SEM (cell line): Measurements from ENCODE around the genes H2BC6, H3C6, H1-3 and H2AC12.

DNA sequence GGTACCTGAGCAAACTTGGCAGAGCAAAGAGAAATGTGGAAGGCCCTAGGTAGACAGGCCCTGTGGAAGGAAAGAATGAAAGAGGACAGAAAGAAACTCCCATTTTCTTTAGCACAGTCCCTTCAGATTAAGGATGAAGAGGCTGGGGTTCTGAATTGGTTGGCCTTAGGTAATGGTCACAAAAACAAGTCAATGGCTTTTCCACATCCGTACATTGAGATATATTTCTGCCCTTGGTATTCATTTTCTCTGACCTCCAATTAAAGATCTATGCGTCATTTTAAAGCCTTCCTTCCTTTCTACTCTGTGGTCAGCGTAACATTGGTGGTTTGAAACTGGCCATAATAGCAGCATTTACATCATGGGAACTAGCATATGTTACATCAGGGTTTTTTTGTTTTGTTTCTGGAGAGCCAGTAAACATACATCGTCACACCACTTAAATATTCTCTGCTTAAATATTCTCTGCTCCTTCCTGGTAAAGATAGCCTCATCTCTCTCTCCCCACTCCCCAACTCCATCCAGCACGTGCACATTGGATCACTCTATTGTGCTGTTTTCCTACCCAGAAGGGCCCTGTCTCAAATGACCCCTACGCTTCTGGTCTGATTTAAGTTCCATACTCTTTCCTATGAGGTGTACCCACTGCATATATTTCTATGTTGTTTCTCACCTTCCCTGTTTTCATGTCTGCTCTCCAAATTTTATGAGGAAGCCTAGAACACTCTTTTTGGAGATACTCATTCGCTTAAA is 15.4 kb upstream of the H1-4 start:
- PRO-cap = no peak

- PRO-cap = bidirectional peak, plus-strand start at chr6:26183762, minus-strand start at chr6:26183587; unidirectional peak, plus-strand start at chr6:26183994
Observed at GRCh38 chr6:26183525-26184410, at the start of gene H2BC6. Gene H2BC6, plus strand, starts transcription at chr6:26183761.

DNA sequence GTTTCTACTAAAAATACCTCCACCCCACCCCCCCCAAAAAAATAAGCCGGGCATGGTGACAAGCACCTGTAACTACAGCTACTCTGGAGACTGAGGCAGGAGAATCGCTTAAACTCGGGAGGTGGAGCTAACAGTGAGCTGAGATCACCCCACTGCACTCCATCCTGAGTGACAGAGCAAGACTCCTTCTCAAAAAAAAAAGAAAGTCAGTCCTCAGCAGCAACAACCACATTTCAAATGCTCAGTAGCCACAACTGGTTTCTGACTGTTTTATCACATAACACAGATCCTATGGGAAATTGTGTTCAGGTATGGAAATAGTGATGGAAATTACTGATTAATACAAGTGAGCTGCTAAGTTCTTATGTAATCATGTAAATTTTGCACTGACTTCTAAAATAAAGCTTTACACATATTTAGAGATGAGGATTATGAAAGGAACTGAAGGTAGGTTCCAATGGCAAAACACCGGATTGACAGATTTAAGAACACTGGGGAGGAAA is 2.3 kb upstream of the H3C6 start:
- PRO-cap = bidirectional peak, plus-strand start at position 209 of the sequence, minus-strand start at position 106 of the sequence

GRCh38 chr6:26224779-26225556 is at the start of gene H3C6:
Gene H3C6, plus strand, starts transcription at chr6:26225135.
- PRO-cap = unidirectional peak, plus-strand start at chr6:26225136

DNA sequence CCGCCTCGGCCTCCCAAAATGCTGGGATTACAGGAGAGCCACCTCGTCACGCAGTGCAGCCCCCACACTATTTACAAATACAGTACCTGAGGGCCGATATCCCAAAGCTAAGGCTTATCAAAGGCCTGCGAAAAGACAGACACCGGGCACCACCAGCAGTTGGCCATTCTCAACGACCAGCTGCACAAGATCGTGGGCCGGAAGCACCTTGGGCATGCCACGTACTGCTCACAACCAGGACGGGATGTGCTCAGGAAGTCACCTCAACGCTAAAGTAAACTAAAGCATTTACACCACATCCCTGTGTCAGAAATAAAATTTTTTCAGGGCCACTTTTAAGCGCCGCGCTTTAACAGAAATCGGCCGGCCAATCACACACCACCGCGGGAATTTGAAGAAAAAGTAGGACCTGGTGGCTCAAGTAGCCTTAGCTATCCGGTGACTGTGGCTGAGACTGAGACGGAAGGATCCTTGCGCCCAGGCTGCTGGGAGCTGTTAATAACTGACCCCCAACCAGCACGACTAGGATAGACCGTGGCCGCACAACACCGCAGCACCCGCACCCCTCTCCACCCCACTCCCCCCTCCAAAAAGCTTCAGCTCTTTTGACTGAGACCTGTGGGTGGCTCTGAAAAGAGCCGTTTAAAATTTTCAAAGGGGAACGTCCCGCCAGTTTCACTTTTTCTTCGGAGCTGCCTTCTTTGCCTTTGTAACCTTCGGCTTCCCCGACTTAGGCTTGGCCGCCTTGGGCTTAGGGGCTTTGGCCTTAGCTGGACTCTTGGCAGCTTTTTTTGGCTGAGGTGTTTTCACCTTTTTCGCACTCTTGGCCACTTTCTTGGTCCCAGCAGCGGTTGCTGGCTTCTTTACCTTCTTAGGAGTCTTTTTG is 951 bp downstream of the H1-3 start:
- PRO-cap = bidirectional peak, plus-strand start at position 231 of the sequence, minus-strand start outside the sequence; bidirectional peak, plus-strand start at position 525 of the sequence, minus-strand start at position 500 of the sequence

DNA sequence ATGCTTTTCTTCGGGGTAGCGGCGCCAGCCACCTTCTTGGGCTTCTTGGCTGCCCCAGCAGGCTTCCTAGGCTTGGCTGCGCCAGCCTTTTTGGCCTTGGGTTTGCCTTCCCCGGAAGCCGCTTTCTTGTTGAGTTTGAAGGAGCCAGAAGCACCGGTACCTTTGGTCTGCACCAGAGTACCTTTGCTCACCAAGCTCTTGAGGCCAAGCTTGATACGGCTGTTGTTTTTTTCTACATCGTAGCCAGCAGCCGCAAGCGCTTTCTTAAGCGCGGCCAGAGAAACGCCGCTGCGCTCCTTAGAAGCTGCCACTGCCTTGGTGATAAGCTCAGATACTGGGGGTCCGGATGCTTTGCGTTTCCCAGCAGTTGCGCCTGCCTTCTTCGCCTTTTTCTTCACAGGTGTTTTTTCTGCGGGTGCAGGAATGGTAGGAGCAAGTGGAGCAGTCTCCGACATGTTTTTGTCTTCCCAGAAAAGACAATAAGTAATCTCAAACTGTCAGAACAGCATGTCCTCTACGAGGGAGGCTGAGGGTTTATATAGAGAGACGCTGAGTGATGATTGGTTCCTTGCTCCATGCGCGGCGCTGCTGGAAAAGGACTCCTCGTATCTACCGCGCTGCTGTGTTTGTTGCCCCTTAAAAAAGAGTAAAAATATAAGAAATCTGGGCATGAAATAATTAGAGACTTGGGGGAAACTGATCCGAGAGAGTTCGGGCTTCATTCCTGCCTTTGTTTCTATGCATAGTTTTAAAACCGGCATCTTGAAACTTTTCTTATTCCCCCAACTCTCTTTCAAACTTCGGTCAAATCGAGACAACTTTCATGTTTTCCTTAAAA is at the start of gene H1-3:
H1-3 (minus strand) TSS at position 509 of the 838 bp plus-strand sequence.
- PRO-cap = bidirectional peak, plus-strand start at position 307 of the sequence, minus-strand start at position 509 of the sequence

DNA sequence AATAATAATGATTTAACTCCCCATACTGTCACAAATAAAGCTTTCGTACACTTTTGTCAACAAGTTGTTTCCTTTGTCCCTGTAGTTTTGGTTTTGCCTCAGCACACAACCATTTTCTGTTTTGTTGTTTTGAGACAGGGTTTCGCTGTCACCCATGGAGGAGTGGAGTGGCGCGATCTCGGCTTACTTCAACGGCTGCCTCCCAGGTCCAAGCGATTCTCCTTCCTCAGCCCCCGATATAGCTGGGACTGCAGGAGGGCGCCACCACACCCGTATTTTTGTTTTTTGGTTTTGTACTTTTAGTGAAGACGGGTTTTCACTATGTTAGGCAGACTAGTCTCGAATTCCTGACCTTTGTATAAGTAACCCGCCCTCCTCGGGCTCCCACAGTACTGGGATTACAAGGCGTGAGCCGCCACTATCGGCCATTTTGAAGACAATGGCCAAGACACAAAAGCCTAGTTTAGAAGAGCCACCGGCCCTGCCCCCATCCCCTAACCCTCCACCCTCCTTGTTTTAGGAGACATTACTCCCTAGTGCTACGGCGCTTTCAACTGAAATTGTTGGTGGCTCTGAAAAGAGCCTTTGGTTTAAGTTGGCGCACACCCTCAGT is 752 bp downstream of the H3C7 start:
- PRO-cap = bidirectional peak, plus-strand start at position 184 of the sequence, minus-strand start at position 250 of the sequence; bidirectional peak, plus-strand start at position 387 of the sequence, minus-strand start at position 441 of the sequence

DNA sequence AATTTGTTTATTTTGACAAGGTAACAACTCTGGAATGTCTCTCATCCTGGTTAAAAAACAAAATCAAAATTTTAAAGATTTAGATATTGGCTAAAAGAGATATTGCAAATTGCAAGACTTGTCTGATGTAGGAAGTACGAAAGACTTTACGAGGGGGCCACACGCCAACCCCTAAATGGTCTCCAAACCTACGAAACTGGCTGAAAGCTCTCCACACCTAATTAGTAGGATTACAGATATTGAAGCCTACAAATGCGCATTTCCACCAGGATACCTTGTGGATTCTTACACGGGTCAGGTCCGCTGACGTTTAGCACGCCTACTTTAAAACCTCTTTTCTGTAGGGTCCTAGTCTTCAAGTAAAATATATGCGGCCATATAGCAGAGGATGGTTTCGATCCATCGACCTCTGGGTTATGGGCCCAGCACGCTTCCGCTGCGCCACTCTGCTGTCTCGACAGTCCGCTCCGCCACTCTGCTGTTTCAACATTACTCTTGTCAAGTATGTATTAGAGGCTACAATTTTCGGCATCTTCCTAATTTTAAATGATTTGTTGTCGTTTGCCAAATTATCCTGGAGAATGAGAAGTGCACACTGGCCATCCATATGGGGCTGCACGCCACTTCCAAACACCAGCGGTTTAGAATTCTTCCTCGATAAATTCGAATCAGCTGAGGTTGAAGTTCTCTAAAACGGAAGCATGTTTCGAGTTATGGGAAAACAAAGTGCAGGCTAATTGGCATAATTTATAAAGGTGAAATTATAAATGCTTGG is 27.6 kb upstream of the H4C8 start:
- PRO-cap = unidirectional peak, minus-strand start at position 456 of the sequence

DNA sequence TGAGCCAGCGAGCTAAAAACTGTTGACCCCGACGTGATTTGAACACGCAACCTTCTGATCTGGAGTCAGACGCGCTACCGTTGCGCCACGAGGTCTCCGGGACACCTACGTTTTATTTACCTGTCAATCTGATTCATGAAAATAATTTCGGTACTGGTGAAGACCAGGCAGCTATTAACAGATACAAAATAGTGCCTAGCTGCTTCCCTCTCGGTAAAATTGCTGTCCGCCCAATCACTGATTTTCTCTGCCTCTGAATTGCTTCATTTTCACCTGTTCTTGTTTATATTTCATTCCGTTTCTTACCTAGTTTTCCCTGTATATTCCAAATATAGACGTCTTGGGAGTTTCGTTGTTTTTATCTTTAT is 33.6 kb upstream of the BTN3A2 start:
- PRO-cap = no peak

GRCh38 chr6:26474491-26474869 is 16.7 kb downstream of the BTN2A1 start:
- PRO-cap = bidirectional peak, plus-strand start at chr6:26474605, minus-strand start at chr6:26474395

DNA sequence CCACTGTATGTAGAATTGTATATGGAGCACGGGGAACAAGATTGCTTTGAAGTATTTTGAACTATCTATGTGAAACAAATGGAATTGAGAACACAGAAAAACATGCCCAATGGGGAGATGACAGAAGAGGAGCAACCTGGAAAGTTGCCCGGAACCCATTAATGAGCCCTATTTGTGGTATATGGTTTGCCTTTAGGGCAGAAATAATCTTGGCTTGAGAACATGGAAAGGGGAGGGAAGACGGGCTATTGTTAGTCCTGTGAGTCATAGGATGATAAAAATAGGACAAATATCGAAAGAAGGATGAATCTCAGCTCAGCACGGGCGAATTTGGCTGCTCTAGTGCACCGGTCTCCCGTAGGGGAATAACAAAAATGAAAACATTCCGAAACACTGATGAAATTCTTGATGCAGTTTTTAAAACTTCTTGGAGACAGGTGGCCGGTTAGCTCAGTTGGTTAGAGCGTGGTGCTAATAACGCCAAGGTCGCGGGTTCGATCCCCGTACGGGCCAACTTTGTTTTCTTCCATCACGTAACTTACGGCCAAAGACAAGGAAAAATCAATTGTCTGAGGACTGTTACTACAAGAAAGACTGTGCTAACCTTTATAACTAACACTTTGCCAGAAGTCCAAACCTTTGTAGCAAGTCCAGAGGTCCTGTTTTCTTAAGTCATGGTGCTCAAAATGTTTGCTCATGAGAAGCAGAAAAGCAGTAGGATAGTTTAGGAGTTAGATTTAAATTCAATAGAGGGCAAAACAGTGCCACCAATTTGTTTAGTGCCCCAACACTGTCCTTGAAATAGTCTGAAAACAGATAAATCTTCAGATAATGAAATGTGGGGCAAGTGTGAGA is 15.7 kb downstream of the HMGN4 start:
- PRO-cap = bidirectional peak, plus-strand start at position 433 of the sequence, minus-strand start at position 367 of the sequence

GRCh38 chr6:26571564-26572516 is 24.9 kb upstream of the ABT1 start:
- PRO-cap = bidirectional peak, plus-strand start at chr6:26572081, minus-strand start at chr6:26571936

GRCh38 chr6:26576764-26577294 is 19.9 kb upstream of the ABT1 start:
- PRO-cap = no peak

DNA sequence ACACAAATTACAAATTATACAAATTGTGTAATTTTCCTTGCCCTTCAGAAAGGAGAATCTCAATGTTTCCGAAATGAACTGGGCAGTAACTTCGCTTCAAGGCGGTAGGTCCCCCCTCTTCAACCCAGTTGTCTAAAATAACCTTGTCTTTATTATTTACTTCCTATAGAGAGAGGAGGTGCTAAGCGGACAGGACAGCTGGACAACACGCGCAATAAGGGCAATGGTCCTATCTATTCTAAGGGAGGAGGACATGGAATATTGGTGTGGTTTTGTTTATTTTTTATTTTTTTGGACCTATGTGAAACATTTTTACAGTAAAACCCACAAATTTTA is 2.4 kb upstream of the ABT1 start:
- PRO-cap = no peak

GRCh38 chr6:26602163-26602831 is 5.5 kb downstream of the ABT1 start:
- PRO-cap = no peak

DNA sequence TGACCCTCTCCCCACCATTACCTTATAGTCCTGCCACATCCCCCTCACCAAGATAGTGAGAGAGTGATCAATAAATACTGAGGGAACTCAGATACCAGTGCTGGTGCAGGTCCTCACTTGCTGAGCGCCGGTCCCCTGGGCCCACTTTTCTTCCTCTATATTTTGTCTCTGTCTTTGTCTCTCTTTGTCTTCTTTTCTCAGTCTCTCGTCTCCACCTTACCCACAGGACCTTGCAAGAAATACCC is 17.4 kb downstream of the ZNF322 start:
- PRO-cap = no peak

- PRO-cap = no peak
Observed at GRCh38 chr6:27018434-27019016, 114.1 kb downstream of the H2BC11 start.

DNA sequence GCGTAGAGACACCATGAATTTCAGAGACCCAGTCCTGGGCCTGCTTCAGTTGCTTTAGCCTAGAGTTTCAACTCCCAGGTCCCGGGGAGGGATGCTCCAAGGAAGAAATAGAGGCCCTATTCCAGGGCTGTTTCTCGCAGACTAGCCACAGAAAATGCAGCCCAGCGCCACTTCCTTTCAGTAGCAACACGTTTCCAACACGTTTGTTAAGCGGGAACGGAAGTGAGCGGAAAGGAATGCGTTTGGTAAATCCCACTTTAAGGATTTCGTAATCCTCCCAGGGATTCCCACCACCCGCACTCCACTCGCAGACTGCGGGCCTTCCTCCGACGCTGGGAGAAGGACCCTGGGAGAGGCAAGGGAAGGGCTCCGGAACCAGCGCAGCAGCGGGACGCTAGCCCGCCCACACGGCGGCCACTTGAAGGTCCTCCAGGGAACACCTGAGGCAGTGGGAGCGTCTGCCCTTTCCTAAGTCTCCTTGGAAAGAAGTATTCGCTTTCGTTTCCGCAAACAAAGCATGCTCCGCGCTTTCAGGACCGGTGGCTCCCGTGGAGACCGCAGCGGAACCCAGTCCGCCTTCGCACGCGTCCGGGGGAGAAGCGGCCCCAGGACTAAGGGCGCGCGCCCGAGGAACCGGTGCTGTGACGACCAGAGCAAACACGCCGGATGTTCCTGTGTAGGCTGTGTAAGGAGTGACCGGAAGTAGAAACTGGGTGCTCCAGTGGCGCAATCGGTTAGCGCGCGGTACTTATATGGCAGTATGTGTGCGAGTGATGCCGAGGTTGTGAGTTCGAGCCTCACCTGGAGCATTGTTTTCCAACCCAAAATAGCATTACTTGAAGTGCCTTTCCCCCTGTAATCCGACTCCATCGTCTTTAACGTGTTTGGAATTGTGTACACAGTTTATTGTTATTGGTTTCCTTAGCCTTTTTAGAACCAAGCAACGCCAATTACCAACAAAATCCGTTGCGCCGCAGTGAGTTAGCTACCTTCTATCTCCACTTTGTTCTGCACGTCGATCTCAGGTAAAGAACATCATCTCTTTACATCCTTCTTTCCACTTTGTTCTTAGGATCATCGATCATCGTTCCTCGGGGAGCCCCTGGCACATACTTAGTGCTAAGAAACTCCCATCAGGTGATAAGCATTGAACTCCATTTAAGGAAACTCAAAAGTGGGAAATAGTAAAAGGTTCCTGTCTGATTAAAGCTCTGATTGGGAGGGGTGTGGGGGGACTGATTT is 112.5 kb downstream of the H2BC11 start:
- PRO-cap = no peak

GRCh38 chr6:27138117-27138958 is 744 bp upstream of the H4C9 start:
- PRO-cap = no peak

GRCh38 chr6:27146942-27147841 is at the start of gene H2AC12:
Gene H2AC12, plus strand, starts transcription at chr6:27147106.
- PRO-cap = bidirectional peak, plus-strand start at chr6:27147106, minus-strand start at chr6:27146855